Fibroblast of villous mesenchyme (primary cell): Measurements from ENCODE around the genes TMEM106B and ETV1.

DNA sequence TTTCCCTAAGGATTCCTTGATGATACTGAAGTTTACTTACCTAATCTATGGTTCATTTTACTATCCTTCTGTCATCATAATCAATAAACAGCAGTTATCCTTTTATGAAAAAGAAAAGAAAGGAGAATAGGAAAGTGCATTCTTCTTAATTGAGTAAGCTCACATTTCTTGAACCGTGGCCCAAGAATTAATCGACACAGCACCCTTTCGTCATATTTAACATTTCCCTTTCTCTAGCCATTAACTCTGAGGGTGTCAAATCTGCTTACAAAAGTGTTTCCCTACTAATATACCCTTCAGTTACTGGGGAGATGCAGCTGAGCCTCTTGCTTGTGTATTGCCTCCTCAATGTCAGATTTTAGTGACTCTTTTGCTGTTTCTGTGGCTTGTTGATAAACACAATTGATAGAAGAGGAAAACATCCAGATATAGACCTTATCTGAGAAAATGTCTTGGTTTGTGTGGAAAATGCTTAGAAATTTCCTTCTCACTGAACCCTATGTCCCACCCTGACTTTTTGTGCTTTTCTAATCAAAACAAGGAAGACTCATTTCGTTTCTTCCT lies 257.3 kb downstream of the PHF14 start:
- CAGE, long polyA plus RNA, result no peak

DNA sequence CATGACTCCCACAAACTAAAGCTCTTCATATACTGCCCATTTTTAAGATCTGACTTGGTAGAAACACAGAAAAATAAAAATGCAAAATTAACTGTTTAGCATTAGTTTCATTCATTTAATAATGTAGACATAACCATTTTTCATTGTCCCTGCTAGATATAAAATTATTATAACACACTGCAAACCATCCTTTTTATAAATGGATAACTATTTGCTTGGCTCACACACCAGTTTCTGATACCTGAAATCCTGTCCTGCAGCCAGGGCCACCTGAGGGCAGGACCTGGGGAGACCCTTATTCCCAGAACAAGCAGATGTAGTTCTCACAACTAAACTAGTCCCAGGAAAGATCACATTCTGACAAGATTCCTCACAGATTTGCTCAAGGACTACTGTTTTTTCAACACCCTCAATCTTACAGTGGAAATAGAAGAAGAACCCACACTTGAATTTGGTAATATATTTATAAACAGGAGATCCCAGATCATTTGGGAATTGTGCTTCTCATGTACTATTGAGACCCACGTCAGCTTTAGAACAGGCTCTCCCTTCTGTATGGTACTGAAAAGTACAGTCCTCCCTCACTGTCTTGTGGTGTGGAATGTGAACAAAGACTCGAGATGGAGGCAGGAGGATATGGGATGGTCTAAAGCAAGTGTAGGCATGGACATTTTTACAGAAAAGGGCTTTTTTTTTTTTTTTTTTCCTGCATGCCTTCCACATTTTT lies 397.5 kb downstream of the PHF14 start:
- CAGE, long polyA plus RNA, result no peak

GRCh38 chr7:11593253-11593679 lies 238.7 kb downstream of the THSD7A start:
- CAGE, long polyA plus RNA, result no peak

DNA sequence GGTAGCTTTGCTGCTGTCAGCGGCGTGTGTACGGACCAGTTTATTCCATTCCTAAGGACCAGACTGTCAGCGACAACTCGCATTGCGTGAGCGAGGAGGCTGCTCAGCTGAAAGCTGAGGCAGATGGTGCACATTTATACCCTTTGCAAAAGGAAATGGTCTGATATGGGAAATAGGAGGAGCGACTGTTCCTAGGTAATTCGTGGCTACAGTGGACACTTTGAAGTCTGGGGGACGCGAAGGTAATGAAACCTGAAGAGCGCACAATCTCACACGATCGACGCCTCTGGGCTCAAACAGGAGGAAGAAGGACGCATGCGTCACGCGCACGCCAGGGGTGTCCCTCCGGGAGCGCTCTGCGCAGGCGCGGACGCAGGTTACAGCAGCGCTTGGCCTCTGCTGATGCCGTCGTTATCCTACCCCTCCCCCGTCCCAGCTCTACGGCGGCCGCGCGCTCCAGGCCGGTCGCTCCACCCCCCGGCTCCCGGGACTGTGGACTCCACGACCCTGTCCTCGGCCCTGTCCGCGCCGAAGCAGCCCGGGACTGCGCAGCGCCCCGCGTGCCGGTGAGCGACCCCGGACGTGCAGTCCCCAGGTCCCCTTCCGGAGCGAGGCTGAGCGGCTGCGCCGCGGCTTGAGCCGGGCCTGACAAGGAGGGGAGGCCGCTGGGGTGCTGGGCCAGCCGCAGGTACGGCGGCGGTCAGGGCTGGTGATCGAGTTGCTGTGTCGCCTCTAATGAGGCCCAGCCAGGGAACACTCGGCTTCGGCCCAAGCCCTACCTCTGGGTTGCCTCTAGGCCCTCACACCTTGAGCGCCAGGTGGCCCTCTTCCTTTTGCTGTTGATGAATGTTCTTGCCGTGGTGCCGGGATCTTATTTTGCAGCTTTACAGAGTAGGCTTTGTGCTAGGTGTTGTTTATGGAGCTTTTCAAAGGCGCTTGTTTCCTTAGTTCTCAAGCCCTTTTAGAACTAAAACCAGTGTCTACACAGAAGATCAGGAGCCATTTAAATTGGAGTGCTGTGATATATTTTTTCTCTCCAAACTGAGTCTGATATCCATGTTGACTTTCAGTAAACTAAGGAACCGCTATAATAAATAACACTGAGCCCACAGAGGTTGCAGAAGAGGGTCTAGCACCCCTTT lies at the start of gene TMEM106B:
Gene TMEM106B (plus strand): TSS at position 435 of the 1,142 bp plus-strand sequence.
- CAGE, long polyA plus RNA, result no peak

GRCh38 chr7:12257580-12258133 lies 46.6 kb downstream of the TMEM106B start:
- CAGE, long polyA plus RNA, result no peak

- CAGE, long polyA plus RNA, result no peak
Observed at GRCh38 chr7:12497520-12498005, 6.7 kb upstream of the ENSG00000226690 start.

DNA sequence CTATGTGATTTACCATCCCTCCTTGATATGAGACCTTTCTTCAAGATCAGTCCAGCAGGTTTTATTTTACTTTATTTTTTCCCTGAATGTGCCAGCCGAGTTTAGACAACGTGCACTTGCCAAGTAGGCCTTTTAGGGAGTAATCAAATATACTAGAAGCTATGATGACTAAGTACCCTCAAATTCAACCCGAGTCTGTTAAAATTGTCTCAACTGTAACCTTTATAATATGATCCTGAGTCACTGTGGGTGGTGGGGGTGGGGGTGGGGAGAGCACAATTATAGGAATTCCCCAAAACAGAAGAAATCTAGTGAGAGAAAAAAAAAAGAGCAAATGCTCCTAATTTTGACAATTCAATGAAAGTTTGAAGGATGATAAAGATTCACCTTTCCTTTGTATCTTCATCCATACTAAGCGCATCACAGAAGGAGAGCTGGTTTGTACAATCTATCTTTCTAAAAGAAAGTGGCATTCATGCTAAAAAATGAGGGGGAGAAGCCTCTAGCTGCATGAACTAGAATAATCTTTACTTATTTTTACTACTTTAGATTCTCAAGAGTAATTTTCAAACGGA lies 32.2 kb downstream of the ARL4A start:
- CAGE, long polyA plus RNA, result no peak

- CAGE, long polyA plus RNA, result start-site peak on the minus strand at chr7:13989663-13989671, 72 and 87 reads in 2 replicates
Observed at GRCh38 chr7:13989300-13990026, at the start of gene ETV1. TSS of gene ETV1 (minus strand) at chr7:13989666.

DNA sequence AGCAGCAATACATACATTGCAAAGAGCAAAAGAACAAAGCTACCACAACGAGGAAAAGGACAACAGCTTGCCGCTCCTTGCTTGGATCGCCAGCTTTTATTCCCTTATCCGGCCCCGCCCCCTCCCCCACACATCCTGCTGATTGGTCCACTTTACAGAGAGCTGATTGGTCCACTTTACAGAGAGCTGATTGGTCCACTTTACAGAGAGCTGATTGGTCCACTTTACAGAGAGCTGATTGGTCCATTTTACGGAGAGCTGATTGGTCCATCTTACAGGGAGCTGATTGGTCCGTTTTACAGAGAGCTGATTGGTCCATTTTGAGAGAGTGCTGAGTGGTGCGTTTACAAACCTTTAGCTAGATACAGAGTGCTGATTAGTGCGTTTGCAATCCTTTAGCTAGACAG lies 165.3 kb downstream of the AGMO start:
- CAGE, long polyA plus RNA, result no peak

- CAGE, long polyA plus RNA, result no peak
Observed at GRCh38 chr7:15795351-15795859, 108.9 kb upstream of the MEOX2 start.

DNA sequence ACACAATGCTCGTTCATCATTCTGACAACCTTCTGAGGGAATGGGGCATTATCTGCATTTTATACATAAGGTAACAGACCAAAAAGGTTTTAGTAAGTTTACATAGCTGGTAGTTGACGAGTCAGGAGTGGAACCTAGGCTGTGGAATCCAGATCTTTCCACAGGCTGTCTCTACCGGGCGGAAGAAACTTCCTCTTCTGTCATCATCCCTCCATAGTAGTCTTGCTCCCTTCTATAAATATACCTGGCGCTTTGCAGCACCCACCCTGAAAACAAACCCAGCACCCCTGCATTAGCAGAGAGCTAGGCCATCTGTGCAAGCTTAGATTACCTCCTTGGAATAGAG lies 1.3 kb downstream of the TSPAN13 start:
- CAGE, long polyA plus RNA, result no peak

DNA sequence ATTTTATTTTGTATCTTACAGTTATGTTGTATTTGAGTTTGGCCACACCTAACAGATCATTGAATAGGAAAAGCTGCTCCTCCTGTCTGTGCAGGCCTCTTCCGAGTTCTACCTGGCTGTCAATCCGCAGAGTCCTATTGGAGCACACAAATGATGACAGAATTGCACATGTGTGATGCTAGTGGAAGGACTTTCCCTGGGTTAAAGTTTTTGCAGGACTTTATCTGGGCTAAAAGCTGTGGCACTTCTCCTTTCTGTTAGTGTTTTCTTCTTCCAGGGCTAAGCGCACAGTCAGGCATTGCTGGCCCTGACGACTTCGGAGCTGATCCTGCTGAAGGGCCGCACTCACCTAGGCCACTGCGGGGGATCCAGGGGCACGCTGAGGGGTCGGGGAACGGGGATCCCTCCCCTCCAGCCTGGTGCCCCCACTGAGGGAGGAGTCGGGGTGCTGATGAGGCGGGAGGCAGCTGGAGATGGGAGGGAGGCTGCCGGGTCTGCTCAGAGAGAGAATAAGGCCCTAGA lies 31.2 kb downstream of the AGR3 start:
- CAGE, long polyA plus RNA, result no peak

DNA sequence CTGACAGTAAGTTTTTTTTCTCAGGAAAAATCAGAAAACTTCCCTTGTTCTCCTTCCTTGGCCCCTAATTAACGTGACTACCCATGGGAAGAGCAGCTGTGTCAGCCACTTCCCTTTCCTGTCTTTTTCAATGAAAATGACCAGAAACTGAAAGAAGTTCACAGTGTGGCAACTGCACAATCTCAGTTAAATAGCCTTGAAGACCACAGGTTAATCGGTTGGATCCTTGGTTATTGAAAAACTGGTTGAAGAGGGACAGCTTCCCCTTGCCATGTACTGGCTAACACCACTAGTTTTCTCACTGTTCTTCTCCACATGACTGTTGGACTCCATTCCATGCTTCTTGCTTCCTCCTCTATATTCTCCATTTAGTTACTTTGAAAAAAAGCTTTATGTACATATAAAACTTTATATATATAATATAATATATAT lies 148.8 kb upstream of the AGR3 start:
- CAGE, long polyA plus RNA, result no peak

DNA sequence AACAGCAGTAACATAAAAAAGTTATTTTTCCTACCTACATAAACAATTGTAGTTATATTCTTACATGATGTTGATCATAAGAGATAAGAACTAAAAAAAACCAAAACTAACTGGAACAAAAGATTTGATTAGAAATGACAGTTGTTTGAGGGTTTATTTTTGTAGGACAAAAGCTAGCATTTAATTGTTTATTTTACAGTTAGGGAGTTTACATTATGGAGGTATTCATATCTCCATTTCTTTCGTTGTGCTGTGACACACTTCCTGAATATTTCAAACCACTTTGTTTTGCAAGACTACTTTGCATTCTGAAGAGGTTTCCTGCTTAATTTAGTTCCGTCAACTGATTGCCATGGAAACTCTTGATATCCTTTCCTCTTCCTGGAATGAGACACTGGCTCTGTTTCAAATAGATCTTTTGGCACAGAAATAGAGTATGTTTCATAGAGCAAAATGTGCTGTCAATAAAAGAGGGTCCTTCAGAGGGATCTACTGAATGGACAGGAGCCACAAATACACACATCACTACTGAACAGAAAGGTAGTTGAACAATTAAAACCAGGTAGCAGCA lies 159.5 kb upstream of the AGR3 start:
- CAGE, long polyA plus RNA, result no peak

- CAGE, long polyA plus RNA, result no peak
Observed at GRCh38 chr7:17131896-17132472, 166.5 kb upstream of the AHR start.

DNA sequence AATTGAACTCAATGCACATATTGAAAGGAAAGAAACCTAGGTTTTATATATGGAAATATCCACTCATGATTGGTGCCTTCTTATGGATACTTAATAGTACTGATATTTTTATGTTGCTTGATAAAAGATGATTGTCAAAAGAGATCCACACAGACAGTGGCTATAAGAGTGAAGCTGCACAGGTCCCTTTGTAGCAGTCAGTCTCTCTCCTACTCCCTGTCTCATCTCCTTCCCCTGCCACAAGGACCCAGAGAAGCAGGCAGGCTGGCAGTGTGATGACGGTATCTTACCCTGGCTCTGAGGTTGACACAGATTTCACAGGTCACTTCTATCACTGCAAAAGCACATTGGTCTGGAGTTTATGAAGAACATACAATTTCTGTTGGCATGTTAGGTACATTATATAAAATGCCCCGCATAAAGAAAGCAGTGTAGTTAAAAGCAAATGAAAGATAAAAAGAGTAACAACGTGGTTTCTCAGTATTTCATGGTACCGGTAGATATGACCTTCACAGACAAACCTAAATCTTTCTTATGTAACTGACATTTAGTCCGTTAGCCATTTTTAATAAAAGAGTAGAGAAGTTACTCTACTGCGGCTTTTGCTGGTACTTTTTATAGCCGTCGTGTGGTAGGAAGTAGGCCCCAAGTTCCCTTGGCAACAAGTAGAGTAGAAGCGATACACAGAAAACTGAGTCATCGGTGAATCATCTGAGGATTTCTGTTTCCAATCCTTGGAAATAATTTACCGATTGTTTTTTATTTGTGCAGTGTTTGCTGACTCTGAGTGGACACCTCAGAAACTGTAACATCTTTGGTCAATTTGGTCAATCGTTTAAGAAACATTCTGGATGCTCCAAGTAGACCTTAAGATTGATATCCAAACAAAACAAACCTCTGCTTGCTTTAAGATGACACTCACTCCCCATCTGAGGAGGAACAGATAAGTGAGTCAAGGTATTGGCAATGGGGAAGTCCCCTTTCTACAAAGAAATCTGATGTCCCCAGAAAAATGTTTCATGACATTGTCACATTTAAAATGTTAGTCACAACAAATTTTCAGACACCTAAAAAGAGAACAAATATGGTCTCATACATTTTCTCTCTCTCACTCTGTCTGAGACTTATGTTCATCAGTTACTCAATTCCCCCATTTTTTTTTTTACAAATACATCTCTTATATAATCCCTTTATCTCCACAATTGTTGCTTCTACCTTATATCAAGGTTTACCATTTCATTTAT lies 64.1 kb upstream of the AHR start:
- CAGE, long polyA plus RNA, result no peak

DNA sequence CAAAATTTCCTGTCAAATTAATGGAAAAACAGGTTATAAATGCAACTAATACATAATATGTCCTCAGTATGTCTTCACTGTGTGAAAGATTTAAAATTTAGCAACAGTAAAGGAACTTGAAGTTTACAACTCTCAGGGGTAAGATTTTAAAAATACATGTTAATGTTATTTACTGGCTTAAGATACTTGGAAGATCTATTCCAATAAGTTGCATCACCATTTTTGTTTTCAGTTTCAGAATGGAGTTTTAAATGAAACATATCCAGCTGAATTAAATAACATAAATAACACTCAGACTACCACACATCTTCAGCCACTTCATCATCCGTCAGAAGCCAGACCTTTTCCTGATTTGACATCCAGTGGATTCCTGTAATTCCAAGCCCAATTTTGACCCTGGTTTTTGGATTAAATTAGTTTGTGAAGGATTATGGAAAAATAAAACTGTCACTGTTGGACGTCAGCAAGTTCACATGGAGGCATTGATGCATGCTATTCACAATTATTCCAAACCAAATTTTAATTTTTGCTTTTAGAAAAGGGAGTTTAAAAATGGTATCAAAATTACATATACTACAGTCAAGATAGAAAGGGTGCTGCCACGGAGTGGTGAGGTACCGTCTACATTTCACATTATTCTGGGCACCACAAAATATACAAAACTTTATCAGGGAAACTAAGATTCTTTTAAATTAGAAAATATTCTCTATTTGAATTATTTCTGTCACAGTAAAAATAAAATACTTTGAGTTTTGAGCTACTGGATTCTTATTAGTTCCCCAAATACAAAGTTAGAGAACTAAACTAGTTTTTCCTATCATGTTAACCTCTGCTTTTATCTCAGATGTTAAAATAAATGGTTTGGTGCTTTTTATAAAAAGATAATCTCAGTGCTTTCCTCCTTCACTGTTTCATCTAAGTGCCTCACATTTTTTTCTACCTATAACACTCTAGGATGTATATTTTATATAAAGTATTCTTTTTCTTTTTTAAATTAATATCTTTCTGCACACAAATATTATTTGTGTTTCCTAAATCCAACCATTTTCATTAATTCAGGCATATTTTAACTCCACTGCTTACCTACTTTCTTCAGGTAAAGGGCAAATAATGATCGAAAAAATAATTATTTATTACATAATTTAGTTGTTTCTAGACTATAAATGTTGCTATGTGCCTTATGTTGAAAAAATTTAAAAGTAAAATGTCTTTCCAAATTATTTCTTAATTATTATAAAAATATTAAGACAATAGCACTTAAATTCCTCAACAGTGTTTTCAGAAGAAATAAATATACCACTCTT lies 44.7 kb downstream of the AHR start:
- CAGE, long polyA plus RNA, result no peak

DNA sequence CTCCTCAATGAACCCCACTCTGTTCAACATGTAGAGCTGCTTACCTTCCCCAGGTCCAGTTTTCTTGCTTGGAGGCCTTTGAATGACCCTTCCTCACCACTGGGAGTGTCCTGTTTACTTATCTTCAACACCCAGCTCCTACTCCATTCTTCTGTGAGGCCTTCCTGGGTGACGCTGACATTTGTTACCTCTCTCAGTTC lies 149.7 kb upstream of the PRPS1L1 start:
- CAGE, long polyA plus RNA, result no peak

GRCh38 chr7:18289726-18290743 lies 205.5 kb upstream of the HDAC9 start:
- CAGE, long polyA plus RNA, result no peak

GRCh38 chr7:18342119-18342318 lies 153.5 kb upstream of the HDAC9 start:
- CAGE, long polyA plus RNA, result no peak